Ovary (tissue), 7 donors: ENCODE data around the genes PLEKHA1 and ARMS2.

GRCh38 chr10:122374605-122375585, at the start of gene PLEKHA1:
Gene PLEKHA1 (plus strand): TSS chr10:122374708.
- PRO-cap, 7 experiments: peak in 7 of 7 experiments; most common plus-strand start chr10:122374943 (in 7); most common minus-strand start chr10:122375103 (in 3)
- RAMPAGE, long total RNA, 2 experiments: start-site peak on the plus strand in 1 of 2 experiments, at chr10:122374738-122374761 at its widest, 138 reads per replicate

DNA sequence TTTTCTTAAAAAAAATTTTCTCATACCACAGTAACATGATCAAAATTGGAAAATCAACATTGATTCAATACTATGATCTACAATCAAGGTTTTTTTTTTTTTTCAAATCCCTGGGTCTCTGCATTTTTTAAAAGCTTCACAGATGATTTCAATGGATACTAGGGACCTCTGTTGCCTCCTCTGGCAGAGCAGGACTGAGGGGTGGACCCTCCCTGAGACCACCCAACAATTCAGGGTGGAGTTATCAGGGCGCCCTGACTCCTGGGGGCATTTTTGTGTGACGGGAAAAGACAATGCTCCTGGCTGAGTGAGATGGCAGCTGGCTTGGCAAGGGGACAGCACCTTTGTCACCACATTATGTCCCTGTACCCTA, at the start of gene ARMS2:
Gene ARMS2 (plus strand): TSS at position 300 of the 373 bp plus-strand sequence.
- PRO-cap, 7 experiments: no peak in any of the 7 experiments
- RAMPAGE, long total RNA, 2 experiments: no peak in any of the 2 experiments

- PRO-cap, 7 experiments: peak in 7 of 7 experiments; most common plus-strand start chr10:122462637 (in 7); most common minus-strand start chr10:122462529 (in 5)
- RAMPAGE, long total RNA, 2 experiments: no peak in any of the 2 experiments
Measured at GRCh38 chr10:122462265-122462941, 1.1 kb downstream of the HTRA1 start.

DNA sequence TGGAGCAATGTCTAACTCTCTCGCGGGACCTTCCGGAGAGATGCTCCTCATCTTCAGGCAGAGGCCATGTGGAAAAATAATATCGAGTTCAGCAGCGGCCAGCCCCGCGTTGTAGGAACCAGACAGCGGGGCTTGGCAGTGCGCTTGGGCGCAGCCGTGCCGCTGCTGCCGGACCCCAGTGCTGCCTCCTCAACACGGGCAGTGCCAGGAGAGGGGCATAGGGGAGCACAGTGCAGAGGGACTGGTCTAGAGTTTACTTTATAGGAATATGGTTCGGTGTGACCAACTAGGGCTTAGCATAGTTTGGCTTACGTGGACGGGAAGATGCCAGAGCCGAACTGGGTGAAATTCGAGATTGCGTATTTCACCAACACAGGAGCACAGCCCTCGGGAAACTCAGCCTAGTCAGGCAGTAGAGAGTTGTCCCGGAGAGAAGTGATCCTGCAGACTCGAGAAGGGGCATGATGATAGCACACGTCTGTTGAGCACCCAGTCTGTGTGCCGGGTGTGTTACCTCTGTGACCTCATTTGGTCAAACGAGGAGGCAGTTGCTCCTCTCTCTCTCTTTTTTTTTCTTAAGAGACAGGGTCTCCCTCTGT, 1.7 kb downstream of the HTRA1 start:
- PRO-cap, 7 experiments: peak in 5 of 7 experiments; most common plus-strand start position 79 of the sequence (in 3); most common minus-strand start position 194 of the sequence (in 1)
- RAMPAGE, long total RNA, 2 experiments: no peak in any of the 2 experiments

DNA sequence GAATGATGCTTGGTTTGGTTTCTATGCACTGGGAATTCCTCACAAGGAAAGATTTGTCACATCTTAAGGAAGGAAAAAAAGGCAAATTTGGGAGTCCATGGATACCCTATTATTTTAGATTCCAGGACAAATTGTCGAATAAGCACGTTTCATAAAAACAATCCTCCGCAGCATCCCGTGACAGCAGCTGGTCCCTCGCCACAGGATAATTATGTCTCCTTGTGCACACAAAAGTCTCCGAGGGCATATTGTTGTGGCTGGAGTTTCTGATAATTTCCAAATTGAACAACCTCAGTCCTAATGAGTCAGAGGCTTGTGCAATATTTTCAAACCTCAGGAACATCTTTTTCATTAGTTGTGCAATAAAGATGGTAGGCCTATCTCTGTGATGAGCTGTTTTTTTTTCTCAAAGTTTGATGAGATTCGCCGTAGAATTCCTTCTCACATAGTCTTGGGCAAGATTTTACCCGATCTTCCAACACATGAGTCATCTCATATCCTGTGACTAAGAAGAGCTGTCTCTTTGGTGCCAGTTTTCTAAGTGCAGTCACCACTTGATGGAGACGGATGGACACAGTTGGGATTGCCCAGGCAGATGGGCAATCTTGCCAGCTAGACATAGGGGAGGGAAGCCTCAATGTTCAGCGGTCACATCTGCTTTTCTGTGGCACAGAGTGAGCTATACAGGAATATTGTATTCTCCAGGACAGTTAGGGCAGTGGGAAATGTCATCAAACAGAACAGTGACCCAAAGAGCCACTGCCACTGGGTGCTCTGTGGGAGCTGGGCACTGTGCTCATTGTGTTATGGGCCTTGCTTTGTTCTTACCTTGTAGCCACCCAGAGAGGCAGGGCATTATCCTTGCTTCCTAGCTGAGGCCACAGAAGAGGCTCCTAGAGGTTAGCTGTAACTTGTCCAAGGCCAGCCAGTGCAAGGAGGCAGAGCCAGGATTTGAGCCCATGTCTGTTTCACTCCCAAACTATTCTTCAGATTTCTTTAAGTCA, 7.8 kb downstream of the HTRA1 start:
- PRO-cap, 7 experiments: peak in 2 of 7 experiments; most common plus-strand start position 362 of the sequence (in 2); most common minus-strand start position 213 of the sequence (in 1)
- RAMPAGE, long total RNA, 2 experiments: no peak in any of the 2 experiments

GRCh38 chr10:122494747-122495955, 33.8 kb downstream of the HTRA1 start:
- PRO-cap, 7 experiments: peak in 3 of 7 experiments; most common minus-strand start chr10:122495531 (in 3)
- RAMPAGE, long total RNA, 2 experiments: no peak in any of the 2 experiments

DNA sequence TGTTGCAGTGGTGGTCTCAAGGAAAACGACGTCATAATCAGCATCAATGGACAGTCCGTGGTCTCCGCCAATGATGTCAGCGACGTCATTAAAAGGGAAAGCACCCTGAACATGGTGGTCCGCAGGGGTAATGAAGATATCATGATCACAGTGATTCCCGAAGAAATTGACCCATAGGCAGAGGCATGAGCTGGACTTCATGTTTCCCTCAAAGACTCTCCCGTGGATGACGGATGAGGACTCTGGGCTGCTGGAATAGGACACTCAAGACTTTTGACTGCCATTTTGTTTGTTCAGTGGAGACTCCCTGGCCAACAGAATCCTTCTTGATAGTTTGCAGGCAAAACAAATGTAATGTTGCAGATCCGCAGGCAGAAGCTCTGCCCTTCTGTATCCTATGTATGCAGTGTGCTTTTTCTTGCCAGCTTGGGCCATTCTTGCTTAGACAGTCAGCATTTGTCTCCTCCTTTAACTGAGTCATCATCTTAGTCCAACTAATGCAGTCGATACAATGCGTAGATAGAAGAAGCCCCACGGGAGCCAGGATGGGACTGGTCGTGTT, 46.3 kb upstream of the DMBT1 start:
- PRO-cap, 7 experiments: no peak in any of the 7 experiments
- RAMPAGE, long total RNA, 2 experiments: no peak in any of the 2 experiments

- PRO-cap, 7 experiments: no peak in any of the 7 experiments
- RAMPAGE, long total RNA, 2 experiments: no peak in any of the 2 experiments
Measured at GRCh38 chr10:122657049-122657552, 15.5 kb upstream of the SPADH start.

GRCh38 chr10:122981171-122981647, 1.0 kb downstream of the PSTK start:
- PRO-cap, 7 experiments: no peak in any of the 7 experiments
- RAMPAGE, long total RNA, 2 experiments: no peak in any of the 2 experiments

GRCh38 chr10:123034352-123034829, 25.6 kb downstream of the ACADSB start:
- PRO-cap, 7 experiments: no peak in any of the 7 experiments
- RAMPAGE, long total RNA, 2 experiments: no peak in any of the 2 experiments

DNA sequence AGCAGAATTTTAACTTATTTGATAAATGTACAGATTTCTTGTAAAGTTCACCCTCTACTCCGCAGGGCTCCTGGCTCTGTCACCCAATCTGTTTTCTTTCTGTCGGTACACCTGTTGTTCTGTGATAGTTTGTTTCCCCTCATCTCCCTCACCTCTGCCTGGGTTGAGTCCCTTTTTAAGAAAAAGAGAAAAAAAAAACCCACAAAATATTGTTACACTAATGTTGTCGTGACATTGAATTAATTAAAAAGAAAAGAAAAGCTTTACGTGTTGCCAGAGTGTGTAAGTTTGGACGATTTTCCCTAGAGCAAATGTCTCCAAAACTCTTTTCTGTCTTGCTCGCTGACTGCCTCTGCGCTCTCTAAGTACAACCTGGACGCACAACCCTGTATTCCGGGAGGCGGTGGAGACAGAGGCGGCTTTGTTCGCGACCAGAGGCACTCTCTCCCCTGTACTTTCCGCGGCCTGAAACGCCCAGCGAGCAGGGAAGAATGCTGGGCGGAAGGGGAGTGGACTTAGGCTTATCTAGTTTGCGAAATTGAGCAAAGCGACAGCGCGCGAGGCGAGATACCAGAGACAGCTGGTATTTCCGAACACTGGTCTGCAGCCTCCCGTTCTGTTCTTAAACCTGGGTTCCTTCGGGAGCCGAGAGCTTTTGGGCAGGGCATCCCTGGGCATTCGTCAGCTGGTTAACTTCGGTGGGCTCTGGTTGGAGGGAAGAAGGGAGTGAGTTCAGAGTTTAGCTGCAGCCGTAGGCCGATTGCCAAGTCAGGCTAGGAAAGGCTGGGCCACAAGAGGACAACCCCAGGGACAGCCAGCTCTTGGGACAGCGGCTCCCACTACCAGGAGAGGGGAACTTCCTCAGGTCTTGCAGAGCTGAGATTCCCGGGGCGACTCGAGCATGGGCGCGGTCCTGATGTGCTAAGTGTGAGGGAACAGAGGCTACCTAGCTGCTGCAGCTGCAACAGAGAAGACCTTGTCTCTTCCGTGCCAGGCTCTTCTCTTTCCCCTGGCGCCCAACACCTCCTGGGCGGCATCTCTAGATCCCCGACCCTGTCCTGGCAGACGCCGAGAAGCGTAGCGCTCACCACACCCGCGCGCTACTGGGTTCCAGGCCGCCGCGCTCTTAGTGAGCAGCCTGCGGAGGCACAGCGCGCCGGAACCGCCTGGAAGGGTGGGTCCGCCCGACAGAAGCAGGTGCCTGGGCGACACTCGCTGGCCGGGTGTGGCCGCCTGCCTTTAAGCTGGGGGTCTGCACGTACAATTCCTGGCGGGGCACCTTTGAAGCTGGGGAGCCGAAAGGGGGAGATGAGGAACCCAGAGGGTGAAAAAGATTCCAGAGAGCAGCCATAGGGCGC, 3.9 kb downstream of the HMX3 start:
- PRO-cap, 7 experiments: no peak in any of the 7 experiments
- RAMPAGE, long total RNA, 2 experiments: no peak in any of the 2 experiments

- PRO-cap, 7 experiments: no peak in any of the 7 experiments
- RAMPAGE, long total RNA, 2 experiments: no peak in any of the 2 experiments
Measured at GRCh38 chr10:123241156-123242376, 87.4 kb downstream of the BUB3 start.

GRCh38 chr10:124048449-124049085, 44.8 kb downstream of the CHST15 start:
- PRO-cap, 7 experiments: no peak in any of the 7 experiments
- RAMPAGE, long total RNA, 2 experiments: no peak in any of the 2 experiments

GRCh38 chr10:124054013-124054520, 39.3 kb downstream of the CHST15 start:
- PRO-cap, 7 experiments: peak in 2 of 7 experiments; most common minus-strand start chr10:124054129 (in 2)
- RAMPAGE, long total RNA, 2 experiments: no peak in any of the 2 experiments

DNA sequence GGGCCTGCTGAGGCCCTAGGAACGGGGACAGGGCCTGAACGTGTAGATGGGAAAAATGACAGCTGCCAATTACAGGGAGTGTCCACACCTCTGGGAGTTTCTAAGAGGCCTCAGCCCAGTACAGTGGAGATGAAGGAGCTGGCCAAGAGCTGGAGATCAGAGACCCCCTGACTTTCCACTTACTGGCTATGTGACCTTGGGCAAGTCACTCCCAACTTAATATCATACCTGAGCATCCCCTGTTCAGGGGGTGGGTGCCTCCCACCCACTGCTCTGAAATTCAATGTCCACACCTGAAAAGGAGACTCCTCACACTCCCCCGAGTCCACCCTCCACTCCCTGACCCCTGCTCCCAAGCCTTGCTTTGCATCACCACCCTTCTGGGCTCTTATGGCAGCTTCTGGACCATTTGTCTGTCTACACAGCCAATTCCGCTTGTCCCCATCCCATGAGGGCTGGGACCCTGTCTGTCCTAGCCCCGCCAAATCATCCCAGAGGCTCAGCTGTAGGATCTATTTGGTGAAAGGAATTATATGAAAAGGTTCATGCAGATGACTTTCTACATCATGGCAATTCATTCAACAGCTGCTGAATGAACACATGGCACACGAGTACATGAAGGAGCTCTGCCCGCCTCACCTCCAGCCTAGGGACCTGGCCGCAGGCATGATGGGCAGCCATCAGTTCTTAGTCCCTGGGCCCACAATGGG, 3.9 kb downstream of the CHST15 start:
- PRO-cap, 7 experiments: no peak in any of the 7 experiments
- RAMPAGE, long total RNA, 2 experiments: no peak in any of the 2 experiments

- PRO-cap, 7 experiments: peak in 6 of 7 experiments; most common plus-strand start chr10:124106466 (in 5); most common minus-strand start chr10:124106308 (in 2)
- RAMPAGE, long total RNA, 2 experiments: no peak in any of the 2 experiments
Measured at GRCh38 chr10:124106061-124106799, 12.8 kb upstream of the CHST15 start.

GRCh38 chr10:124143468-124144052, 50.2 kb upstream of the CHST15 start:
- PRO-cap, 7 experiments: no peak in any of the 7 experiments
- RAMPAGE, long total RNA, 2 experiments: no peak in any of the 2 experiments

- PRO-cap, 7 experiments: no peak in any of the 7 experiments
- RAMPAGE, long total RNA, 2 experiments: no peak in any of the 2 experiments
Measured at GRCh38 chr10:124221136-124221708, 127.8 kb upstream of the CHST15 start.

DNA sequence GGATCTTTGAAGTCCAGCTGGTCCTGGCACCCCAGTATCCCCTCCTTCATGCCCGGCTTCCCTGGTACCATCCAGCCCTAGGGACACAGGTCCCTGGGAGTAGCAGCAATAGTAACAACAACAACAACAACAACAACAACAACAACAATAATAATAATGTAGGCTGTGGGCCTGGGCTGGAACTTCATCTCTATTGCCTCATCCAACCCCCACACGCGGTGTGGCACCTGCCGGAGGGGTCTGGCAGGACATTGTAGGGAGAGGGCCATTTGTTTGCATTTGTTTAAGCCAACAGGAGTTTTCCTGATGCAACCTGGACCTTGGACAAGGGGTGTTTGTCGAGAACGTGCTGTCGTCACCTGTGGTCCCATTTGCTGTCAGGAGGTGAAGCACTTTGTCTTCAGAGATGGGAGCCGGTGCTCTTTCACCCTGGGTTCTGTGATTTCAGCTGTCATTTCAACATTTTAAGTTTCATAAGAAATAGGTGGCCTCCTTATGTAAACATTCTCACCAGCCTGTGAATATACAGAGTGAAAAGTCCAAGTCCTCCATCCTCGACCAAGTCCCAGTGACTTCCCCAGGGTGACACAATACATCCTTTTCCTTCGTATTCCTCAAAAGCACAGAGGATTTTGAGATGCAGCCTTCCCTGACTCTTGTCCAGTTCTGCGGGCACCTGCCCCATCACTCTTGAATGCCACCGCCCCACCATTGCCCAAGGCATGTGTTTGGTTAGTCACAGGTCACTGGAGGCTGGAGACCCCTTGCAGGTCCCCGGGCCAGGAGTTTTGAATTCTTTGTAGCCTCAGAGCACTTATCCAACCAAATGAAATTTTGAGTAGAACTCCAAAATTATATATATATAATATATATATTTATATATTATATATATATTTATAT, 9.2 kb downstream of the LHPP start:
- PRO-cap, 7 experiments: no peak in any of the 7 experiments
- RAMPAGE, long total RNA, 2 experiments: no peak in any of the 2 experiments

DNA sequence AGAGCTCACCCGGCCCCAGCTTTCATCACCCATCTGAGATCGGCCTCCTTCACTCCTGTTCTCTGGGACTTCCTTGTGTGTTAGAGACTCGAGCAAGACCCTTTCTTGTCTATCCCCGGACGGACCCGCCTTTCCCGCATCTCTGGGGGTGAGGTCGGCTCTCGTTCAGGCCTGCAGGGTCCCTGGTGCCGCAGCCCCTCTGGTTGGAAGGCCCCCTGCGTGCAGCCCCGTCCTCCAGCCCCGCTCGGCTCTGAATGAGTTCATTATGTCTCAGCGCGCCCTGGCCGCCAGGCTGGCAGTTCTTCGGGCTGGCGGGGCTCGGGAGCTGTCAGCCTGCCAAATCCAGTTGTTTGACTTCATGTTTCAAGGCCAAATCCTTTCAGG, 128.0 kb downstream of the LHPP start:
- PRO-cap, 7 experiments: peak in 7 of 7 experiments; most common plus-strand start position 263 of the sequence (in 1); most common minus-strand start position 256 of the sequence (in 5)
- RAMPAGE, long total RNA, 2 experiments: no peak in any of the 2 experiments